Vermiform appendix (tissue), 1 donor: ENCODE measurements around the gene RBBP9.

- PRO-cap: no peak
Measured at GRCh38 chr20:16463029-16463635, 110.1 kb downstream of the KIF16B start.

DNA sequence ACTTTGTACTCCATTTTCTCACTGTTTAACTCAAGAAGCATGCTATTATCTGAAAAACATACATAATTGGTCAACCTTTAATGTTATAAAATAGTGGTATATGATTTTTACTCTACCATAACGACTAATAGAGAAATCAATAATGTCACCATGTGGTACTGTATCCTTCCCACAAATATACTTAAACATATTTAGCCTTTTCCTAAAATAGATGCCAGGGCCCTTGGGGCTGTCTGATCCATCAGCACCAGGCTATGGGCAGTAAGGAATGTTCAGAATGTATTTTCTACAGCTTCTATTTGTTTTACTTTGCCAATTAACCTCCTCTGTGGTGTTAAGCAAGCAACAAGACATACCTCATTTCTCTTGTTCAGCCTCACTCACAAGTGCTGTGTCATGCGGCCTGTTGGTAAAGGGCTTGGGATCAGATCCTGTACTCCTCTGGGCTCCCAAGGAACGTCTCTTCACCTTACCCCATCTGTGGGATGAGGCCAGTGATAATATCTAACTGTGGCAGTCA, 7.2 kb upstream of the DSTN start:
- PRO-cap: no peak

DNA sequence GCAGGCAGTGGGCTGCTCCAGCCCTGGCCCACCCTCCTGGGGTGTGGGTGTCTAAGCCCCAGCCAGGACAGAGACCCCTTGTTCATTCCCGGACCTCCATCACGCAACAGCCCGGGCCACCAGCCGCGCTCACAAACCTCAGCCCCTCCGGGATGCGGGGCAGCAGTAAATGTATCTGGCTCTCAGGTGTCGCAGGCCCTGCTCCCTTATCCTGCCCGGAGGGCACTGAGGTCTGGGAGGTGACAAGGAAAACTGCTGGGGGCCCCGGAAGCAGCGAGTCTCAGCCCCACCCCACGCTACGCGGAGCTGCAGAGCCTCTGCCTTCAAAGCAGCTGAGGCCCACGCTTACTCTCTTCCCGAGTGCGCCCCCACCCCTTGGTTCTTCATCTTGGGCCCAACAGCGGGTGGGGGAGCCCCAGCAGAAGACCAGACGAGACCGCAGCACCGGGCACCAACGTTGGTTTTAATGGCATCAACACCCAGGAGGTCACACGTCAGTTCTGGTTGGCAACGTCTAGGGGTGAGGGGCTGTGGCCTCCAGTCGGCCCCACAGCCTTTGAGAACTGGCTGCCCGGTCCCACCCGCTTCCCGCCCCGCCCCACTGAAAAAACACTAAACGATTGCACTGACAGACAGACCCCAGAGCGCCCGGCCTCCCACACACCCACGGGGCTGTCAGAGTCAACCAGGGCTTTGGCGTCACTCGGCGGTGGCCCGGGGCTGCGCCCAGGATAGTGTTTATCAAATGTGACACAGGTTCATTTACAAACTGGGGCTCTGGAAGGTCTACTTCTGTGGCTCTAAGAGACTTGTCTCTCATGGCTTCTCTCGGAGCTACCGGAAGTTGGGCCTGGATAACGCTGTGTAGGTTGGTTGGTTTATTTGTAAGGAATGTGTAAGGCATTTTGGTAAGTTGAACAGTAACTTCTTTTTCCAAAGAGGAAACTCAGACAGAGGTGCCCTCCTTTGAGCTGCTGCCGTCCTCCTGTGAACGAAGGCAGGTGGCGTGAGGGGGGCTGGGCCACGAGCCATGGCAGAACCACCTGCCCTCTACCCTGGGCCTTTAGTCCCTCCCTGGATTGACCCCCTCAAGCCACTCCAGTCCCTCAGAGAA, 43.7 kb downstream of the DSTN start:
- PRO-cap: no peak

GRCh38 chr20:17659423-17660532, 22.3 kb downstream of the RRBP1 start:
- PRO-cap: no peak

DNA sequence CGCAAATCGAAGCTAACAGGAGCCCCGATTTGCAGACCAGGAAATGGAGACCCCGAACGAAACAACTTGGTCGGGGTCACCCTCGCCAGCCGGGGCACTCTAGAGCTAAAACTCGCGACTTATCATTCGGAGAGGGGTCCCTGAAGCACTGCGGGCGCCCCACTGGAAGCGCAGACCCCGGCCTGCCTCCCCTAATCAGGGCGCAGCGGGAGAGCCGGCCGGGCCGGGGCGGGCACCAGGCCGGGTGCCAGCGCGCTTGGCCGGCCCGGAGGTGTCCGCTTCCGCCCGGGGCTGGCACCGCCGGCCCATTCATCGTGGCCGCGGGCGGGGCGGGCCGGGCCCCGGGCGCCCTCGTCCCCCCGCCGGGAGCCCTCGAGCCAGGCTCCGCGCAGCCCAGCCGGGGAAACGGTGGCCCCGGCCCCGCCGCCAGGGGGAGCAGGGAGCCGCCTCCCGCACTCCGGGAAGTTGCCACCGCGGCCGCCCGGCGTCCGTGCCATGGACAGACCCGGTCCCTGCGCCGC, 1.1 kb downstream of the RRBP1 start:
- PRO-cap: bidirectional peak, plus-strand start at position 455 of the sequence, minus-strand start at position 311 of the sequence

GRCh38 chr20:17786039-17786697, 86.4 kb downstream of the BANF2 start:
- PRO-cap: no peak

DNA sequence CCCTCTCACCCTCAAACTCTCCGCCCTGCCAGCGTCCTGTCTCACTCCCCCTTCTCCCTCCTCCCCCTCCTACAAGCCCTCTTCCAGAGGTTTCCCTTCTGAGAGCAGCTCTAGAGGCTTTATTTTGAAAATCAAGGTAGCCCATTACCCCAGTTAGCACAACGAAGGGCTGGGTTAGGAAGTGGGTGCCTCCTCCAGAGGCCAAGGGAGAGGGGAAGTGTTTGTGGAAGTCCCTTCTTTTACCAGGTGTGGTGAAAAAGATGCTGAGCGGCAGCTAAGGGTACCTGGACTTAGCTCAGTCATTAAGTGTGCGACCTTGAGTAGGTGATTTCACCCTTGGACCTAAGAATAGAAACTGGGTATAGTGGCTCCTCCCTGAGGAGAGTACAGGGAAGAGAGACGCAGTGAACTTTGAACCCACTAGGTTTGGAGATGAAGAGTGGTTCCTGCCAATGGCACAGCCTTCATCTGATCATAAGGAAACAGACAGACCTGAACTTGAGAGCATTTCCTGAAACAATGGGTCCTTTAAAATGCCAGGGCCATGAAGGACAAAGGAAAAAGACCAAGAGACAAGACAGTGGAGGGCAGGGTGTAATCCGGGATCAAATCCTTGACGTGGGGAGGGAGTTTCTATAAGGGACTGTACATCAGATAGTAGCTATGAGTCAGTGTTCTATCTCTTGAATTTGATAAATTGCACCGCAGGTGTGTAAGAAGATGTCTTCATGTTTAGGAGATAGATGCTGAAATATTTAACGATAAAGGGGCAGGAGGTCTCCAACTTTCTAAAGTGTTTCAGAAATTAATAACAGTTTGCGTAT, 124.0 kb downstream of the BANF2 start:
- PRO-cap: no peak

GRCh38 chr20:17841751-17842305, 126.8 kb downstream of the SNX5 start:
- PRO-cap: no peak

- PRO-cap: no peak
Measured at GRCh38 chr20:17849360-17850503, 118.9 kb downstream of the SNX5 start.

- PRO-cap: no peak
Measured at GRCh38 chr20:17895992-17896814, 72.4 kb downstream of the SNX5 start.

GRCh38 chr20:17959424-17959987, 9.1 kb downstream of the SNX5 start:
- PRO-cap: no peak

DNA sequence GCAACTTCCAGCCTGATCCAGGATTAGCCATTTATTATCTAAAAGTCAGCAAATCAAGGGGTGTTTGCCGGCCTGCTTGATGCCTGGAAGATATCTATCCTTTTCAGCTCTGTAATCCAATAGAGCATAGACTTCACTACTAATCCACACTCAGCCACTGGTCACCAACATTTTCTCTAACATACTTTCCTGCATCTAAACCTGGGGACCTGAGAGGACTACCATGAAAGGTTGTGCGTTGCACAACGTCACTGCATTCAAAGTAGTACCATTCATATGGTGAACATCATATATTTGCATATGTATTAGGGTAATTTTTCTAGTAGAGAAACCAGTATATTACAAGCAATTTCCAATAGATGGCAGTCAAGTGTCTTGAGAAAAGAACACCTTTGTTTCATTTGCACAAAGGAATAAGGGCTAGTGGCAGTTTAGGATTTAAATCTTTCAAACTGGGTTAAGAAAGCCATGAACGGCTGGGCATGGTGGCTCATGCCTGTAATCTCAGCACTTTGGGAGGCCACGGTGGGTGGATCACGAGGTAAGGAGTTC, 53.7 kb downstream of the DZANK1 start:
- PRO-cap: no peak

- PRO-cap: bidirectional peak, plus-strand start at chr20:18497308, minus-strand start at chr20:18497255
Measured at GRCh38 chr20:18496520-18497614, at the start of gene RBBP9. Gene RBBP9 (minus strand): TSS chr20:18497225.

GRCh38 chr20:18986656-18987206, 173.1 kb downstream of the SCP2D1 start:
- PRO-cap: no peak

DNA sequence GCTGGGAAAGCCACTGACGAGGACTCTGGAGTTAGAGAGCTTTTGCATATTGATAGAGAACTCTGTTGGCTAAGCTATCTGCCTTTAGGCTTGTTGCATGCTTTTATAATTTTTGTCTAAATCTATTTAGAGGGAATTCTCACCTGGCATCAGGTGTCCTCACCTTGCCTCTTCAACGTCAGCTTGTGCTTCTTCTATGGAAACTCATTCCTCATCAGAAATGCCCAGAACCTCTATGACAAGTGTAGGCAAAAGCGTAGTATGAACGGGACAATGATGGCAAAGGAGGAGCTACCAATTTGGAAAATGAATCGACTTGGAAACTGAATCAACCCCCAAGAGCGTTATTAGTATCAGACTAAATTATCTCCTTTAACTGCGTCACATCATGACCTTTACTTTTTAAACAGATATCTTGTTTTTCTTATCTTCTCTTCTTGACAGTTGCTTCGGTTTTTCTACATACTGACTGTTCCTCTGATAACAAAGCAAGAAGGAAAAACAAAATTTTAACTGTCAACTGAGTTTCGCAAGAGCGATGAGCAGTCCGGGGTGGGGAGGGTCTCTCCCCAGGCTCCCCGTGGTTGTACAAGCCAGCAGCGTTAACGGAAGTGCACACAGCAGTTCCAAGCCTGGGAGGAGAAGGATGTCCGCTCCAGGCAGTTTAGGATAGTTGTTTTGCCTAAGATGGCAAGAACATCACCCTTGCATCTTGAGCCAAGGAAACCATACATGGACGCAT, 20.4 kb downstream of the SLC24A3 start:
- PRO-cap: no peak

DNA sequence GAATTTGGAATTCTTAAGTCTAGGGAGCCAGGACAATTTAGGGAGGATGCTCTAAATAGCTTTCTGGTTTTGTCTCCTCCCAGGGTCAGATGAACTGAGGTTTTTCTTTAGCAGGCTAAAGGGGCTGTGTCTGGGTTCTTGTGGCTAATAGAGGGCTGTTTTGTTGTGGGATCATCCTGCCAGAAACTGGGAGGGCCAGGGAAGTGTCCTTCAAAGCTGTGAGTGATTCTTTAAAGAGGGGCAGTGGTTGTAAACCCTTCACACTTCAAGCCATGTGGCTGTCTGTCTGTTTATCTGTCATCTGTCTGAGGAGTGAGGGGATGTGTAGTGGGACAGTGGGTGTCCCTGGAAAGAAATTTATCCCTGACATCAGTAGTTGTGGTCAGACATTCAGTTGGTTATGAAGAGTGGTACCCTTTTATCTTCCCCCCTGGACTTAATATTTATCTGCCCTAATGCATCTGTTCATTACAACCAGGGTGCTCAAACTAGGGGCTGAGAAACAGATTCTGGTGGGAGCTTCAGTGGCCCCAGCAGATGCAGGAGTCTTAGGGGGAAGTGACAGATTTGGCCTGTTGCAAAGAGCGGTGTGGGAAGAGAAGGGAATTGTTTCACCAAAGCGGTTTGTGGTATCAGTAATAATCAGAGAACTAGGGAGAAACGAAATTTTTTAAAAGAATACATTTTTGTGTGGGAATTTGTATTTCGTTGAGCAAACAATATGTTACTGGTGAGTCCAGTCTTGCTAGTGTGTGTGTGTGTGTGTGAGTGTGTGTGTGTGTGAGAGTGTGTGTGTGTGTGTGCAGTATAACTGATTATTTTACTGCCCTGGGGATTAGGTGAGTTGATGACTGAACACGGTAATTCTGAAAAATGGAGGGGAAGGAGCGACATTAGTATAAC, 120.7 kb downstream of the SLC24A3 start:
- PRO-cap: no peak

DNA sequence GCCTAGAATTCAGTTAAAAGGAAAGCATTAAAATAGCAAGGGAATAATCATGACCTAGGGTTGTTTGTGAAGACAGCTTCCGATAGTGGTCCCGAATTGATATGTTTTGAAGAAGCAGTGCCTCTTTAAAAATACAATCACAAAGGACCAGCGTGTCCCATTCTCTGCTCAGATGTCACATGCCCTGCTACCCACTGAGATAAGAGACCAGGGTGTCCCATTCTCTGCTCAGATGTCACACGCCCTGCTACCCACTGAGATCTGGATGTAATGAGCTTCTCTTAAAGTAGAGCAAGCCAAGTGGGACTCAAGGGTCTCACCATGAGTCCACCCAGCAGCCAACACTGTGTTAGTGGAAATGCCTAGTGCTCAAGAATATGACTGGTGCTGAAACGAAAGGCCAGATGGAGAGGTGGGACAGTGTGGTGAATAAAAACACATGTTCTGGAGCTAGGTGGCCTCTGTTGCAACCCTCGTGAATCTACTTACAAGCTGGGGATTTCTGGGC, 22.2 kb downstream of the RIN2 start:
- PRO-cap: no peak

GRCh38 chr20:19915019-19915974, 101.9 kb upstream of the NAA20 start:
- PRO-cap: unidirectional peak, minus-strand start at chr20:19915570

GRCh38 chr20:19921017-19921971, 95.9 kb upstream of the NAA20 start:
- PRO-cap: unidirectional peak, plus-strand start at chr20:19921469

GRCh38 chr20:20009763-20010341, 7.3 kb upstream of the NAA20 start:
- PRO-cap: no peak